ENCODE measurements around a stretch of chr2.

- RRBS = no CpG with 5 or more reads among the region's 7 CpGs
Observed at GRCh38 chr2:105426364-105426949, 27.6 kb upstream of the FHL2 start.

DNA sequence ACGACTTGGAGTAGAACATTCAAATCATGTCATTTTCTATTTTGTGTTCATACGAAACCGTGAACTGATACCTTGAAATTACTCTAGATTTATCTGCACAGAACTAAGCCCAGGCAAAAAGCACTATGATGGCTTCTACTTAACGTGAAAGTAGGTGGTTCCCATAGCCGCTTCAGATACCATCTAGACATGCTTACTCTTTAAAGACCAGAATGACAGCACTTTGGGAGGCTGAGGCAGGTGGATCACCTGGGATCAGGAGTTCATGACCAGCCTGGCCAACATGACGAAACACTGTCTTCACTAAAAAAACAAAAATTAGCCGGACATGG is 36.5 kb upstream of the FHL2 start:
- RRBS = no CpG with 5 or more reads among the region's 7 CpGs

DNA sequence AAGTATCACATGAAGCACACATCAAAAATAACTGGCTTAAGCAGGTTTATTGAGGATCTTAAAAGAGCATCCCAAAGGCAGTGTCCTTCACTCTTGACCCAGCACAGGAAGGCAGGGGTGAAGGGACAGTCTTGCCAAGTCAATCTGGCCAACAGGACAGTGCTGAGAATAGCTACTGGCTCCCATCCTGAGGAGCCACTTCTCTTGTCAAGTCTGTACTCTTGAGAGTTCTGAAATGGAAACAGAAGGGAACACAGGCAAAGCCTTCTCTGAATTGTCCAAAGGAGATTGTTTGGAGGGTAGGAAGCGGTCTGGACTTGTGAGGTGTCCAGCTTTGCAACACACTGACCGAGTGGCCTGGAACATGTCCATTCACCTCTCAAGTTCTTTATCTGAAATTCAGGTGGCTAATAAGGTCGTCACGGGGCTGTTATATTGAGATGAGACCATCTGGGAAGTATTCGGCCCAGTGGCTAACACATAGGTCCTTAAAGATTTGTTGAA is 99.5 kb upstream of the FHL2 start:
- RRBS = no CpG with 5 or more reads among the region's 5 CpGs

GRCh38 chr2:105510960-105511499 is 112.2 kb upstream of the FHL2 start:
- RRBS = no CpG with 5 or more reads among the region's 4 CpGs

GRCh38 chr2:105750069-105750690 is 5.5 kb downstream of the NCK2 start:
- RRBS = no CpG with 5 or more reads among the region's 6 CpGs

- RRBS = no CpG with 5 or more reads among the region's 8 CpGs
Observed at GRCh38 chr2:105790748-105791321, 46.1 kb downstream of the NCK2 start.

DNA sequence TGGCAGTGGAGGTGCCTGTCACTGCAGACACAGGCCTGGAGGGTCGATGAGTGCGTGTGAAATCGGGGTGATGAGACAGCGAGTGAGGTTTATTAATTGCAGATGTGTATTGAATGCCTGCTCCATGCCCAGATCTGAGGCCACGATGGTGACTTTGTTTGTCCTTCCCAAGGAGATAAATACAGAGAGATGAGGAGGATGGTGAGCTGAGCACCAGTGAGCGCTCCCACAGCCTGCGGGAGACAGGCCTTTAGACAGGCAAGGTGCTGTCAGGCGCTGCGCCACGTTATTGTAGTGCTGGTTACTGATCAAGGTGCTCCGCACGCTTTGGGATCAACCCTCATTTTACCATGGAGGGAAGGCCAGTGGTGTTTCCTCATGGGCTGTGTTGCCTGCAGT is 126.3 kb downstream of the NCK2 start:
- RRBS = no CpG with 5 or more reads among the region's 12 CpGs

- RRBS = no CpG with 5 or more reads among the region's 50 CpGs
Observed at GRCh38 chr2:105881096-105881758, 136.5 kb downstream of the NCK2 start.

- RRBS = no CpG with 5 or more reads among the region's 3 CpGs
Observed at GRCh38 chr2:105934868-105935461, 130.5 kb upstream of the ECRG4 start.

- RRBS = no CpG with 5 or more reads among the region's 8 CpGs
Observed at GRCh38 chr2:106110406-106110778, 44.9 kb downstream of the ECRG4 start.

DNA sequence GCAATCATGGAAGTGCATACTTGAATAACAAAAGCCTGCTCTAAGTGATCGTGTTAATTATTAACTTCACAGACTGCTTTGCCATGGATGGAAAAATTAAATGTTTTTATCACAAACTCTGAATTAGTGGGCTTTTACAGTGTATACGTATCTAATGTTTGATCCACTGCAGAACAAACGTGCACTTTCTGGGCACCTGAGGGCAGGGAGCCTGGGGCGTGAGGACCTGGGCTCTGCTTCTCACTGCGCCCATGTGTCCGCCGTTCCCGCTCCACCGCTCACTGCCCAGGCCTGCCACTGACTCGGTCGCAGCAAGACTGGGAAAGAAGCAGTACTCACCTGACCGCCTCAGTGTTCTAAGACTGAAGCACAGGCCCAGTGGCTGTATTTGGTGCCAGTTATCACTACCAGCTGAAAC is 48.0 kb downstream of the ECRG4 start:
- RRBS = no CpG with 5 or more reads among the region's 12 CpGs

GRCh38 chr2:106126959-106127351 is 61.5 kb downstream of the ECRG4 start:
- RRBS = no CpG with 5 or more reads among the region's 4 CpGs

DNA sequence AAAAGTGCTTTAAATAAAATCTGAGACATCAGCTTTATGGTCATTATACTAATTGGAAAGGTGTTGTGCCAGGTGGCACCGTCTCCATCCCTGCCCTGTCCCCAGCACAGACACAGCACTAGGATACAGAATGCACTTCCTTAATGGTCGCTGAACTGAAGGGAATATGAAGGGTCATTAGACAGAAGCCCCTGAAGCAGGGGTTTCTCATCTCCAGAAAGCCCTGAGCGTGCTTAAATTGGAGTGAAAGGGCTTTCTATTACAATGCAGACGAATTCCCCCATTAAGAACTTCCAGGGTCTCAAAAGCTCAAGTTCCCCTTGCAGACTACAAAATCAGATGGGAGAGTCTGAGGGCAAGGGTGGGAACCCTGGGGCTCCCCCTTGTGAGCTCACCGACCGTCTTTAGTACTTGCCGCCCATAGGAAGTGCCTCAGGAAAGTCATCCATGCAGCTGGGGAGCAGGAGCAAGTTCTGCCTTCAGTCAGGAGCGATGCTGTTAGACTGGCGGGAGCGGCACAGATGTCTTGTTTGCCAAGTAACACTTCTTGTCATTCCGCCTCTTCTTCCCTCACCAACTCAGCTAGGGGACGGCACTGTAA is 34.4 kb downstream of the UXS1 start:
- RRBS = no CpG with 5 or more reads among the region's 12 CpGs

GRCh38 chr2:106198149-106198348 is 3.9 kb upstream of the UXS1 start:
- RRBS = no CpG with 5 or more reads among the region's 2 CpGs

DNA sequence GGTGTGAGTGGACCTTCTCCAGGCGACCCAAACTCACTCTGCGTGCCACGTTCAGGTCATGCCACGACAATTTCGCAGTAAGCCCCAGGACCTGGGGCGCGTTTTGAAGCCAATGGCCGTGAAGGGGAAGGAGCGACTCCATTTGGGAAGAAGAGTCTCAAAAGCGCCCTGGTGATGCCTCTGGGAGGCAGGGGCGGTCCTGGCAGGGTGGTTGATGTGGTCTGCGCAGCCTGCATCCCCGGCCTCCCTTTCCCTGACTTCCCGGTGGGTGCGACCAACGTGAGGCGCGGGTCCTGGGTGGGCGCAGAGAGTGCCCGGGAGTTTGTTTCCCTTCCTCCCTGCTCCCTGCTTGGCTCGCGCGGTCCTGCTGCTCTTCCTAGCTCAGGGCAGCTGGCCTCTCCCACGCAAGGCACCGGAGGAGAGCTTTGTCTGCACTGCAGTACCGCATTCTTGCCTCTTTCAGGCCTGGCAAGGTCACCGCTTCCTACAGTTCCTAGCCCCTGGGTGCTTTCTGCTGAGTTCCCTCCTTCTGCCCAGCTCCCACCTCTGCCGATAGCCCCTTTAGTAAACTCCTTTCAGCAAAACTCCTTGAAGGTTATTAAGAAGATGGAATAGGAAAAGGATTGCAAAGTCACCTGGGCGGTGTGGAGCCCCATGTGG is 116.6 kb upstream of the UXS1 start:
- RRBS = 66% methylated on average over 9 of the region's 29 CpGs

DNA sequence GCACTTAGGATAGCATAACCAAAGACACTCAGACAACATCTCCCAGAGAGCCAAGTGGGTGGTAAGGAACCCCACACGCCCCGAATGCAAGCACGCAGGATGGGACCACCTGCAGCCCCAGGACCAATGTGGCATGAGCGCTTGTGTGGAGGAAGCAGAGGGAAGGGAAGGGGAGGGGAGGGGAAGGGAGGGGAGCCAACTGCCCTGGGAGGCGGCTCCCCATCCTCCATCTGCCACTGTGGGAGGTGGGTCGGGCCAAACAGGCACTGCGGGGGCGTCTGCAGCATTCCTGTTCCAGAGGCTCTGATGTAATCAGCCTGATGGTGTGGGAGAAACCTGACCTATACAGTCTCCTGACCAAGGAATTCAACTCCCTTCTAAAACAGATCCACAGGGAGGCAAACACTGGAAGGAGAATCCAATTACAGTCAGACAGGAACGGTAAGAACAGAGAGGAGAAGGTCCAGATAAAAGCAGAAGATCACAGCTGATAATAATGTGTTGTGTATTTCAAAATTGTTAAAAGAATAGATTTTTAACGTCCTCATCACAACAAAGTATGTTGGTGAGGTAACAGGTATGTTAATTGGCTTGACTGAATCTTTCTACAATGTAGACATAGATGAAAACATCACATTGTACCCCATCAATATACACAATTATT is 88.8 kb downstream of the CD8B2 start:
- RRBS = no CpG with 5 or more reads among the region's 10 CpGs

DNA sequence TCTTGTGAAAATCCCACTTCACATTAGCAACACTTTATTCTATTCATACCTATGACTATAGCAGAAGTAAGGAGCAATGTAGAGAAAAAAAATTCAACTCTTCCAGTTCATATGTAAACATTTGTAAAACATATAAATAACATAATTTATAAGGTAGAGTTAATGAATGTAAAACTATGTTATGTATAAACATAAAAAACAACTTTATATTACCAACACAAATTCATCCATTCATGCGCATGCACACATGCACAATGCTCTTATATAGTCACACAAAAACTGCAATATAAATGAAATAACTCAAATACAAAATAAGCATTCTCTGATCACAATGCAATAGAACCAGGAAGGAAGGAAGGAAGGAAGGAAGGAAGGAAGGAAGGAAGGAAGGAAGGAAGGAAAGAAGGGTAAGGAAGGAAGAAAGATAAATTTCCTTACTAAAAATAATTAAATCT is 381.8 kb upstream of the RGPD4 start:
- RRBS = no CpG with 5 or more reads among the region's 1 CpG

DNA sequence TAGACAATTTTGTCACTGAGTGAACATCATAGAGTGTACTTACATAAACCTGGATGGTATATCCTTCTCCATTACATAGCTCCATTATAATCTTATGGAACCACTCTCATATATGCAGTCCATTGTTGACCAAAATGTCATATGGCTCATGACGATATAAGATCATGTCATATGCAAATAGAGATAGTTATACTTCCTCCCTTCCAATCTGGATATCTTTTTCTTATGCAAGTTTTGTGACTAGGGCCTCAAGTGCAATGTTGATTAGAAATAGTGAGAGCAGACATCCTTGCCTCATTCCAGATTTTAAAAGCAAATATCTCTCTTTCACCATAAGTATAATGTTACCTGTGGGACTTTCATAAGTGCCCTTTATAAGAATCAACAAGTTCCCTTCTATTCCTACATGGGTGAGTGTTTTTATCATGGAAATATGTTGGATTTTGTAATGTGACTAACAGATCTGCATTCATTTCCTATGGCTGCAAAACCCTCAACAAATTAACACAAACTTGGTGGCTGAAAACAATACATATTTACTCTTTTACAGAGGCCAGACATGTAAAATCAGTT is 21.7 kb upstream of the SULT1C4 start:
- RRBS = no CpG with 5 or more reads among the region's 1 CpG

GRCh38 chr2:108535482-108535656 is 1.1 kb downstream of the LIMS1 start:
- RRBS = no CpG with 5 or more reads among the region's 6 CpGs

- RRBS = no CpG with 5 or more reads among the region's 7 CpGs
Observed at GRCh38 chr2:108591141-108591795, 57.0 kb downstream of the LIMS1 start.

Measured in T47D (cell line).